Measurements from ENCODE around the genes CAPN14 and MEMO1.

DNA sequence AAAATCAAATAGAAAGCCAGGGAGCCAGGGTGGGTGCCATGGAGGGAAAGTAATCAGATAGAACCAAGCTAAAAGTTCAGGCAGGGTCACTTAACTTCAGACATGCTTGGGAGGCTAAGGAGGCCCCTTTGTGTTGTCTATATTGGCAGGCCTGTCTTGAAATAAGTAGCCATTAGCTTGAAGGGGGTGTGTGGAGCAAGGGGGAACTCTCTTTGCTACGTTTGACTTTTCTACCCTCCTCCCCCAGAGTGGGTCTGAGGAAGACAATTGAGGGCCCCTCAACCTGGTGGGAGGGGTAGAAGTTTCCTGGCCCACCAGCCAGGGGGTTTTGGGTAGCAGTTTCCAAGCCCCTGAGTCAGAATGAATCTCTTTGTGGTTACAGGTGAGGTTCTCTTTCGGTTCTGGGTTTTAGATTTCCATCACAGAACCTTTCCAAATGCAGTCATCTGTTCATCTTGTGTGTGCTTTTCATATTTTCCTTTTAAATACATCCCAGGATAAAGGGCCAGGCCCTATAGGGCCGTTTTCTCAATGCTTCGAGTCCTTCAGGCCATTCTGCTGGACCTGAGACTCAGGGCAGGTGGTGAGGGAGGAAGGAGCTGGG lies 4.5 kb downstream of the LBH start:
- PRO-cap, 3 experiments = no peak in any of the 3 experiments
- RAMPAGE, long total RNA = no peak

- PRO-cap, 3 experiments = no peak in any of the 3 experiments
- RAMPAGE, long total RNA = no peak
These were observed 73.2 kb upstream of the LCLAT1 start for GRCh38 chr2:30373783-30374279.

GRCh38 chr2:30979859-30980425 lies 158.3 kb downstream of the GALNT14 start:
- PRO-cap, 3 experiments = no peak in any of the 3 experiments
- RAMPAGE, long total RNA = no peak

GRCh38 chr2:31217451-31217732 lies at the start of gene CAPN14:
Gene CAPN14, minus strand, starts transcription at chr2:31217515.
- PRO-cap, 3 experiments = no peak in any of the 3 experiments
- RAMPAGE, long total RNA = no peak

DNA sequence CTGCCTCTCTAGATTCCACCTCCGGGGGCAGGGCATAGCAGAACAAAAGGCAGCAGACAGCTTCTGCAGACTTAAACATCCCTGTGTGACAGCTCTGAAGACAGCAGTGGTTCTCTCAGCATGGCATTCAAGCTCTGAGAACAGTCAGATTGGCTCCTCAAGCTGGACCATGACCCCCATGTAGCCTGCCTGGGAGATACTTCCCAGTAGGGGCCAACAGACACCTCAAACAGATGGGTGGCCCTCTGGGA lies 75.0 kb upstream of the XDH start:
- PRO-cap, 3 experiments = no peak in any of the 3 experiments
- RAMPAGE, long total RNA = no peak

DNA sequence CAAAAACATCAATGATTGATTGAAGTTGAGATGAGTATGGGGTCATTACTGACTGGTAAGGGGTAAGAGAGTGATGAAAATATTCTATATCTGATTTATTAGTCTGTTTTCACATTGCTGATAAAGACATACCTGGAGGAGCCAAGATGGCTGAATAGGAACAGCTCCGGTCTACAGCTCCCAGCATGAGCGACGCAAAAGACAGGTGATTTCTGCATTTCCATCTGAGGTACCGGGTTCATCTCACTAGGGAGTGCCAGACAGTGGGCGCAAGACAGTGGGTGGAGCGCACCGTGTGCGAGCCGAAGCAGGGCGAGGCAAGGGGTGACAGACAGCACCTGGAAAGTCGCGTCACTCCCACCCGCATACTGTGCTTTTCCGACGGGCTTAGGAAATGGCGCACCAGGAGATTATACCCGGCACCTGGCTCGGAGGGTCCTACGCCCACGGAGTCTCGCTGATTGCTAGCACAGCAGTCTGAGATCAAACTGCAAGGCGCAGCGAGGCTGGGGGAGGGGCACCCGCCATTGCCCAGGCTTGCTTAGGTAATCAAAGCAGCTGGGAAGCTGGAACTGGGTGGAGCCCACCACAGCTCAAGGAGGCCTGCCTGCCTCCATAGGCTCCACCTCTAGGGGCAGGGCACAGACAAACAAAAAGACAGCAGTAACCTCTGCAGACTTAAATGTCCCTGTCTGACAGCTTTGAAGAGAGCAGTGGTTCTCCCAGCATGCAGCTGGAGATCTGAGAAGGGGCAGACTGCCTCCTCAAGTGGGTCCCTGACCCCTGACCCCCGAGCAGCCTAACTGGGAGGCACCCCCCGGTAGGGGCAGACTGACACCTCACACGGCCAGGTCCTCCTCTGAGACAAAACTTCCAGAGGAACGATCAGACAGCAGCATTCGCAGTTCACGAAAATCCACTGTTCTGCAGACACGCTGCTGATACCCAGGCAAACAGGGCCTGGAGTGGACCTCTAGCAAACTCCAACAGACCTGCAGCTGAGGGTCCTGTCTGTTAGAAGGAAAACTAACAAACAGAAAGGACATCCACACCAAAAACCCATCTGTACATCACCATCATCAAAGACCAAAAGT lies 82.0 kb upstream of the XDH start:
- PRO-cap, 3 experiments = no peak in any of the 3 experiments
- RAMPAGE, long total RNA = no peak

DNA sequence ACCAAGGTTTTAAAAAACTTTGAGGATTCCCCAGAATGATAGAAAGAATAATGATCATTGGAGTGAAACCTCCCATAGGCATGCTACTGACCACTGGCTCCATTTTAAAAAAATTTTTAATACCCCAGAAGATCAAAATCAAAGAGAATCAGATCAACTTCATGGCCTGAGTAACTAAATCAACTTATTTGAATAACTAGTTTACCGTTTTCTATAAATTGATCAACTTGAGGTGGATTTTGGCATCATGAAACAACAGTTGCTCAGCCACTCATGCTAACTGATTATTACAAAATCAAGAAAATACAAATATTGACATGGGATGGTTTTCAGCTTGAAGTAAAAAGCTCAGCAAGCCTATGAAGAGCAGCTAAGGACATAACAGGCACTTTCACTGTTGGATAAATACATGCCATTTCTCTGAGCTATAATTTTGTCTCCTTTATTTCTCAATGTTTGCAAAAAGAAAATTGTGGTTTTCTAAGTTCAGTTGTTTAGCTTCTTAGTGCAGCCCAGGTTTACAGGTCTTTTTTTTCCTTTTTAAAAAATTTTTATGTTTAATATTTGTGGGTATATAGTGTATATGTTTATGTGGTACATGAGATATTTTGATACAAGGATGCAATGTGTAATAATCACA lies 18.9 kb downstream of the SRD5A2 start:
- PRO-cap, 3 experiments = no peak in any of the 3 experiments
- RAMPAGE, long total RNA = no peak

DNA sequence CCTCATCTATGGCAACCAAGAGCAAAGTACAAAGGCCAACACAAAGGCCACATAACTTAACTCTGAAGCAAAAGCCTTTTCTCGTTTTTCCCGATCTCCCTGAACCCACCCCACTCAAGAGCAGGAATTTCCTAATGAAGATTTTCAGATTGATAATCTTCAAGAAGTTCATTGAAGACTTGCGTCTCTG lies 127.4 kb upstream of the SRD5A2 start:
- PRO-cap, 3 experiments = no peak in any of the 3 experiments
- RAMPAGE, long total RNA = no peak

DNA sequence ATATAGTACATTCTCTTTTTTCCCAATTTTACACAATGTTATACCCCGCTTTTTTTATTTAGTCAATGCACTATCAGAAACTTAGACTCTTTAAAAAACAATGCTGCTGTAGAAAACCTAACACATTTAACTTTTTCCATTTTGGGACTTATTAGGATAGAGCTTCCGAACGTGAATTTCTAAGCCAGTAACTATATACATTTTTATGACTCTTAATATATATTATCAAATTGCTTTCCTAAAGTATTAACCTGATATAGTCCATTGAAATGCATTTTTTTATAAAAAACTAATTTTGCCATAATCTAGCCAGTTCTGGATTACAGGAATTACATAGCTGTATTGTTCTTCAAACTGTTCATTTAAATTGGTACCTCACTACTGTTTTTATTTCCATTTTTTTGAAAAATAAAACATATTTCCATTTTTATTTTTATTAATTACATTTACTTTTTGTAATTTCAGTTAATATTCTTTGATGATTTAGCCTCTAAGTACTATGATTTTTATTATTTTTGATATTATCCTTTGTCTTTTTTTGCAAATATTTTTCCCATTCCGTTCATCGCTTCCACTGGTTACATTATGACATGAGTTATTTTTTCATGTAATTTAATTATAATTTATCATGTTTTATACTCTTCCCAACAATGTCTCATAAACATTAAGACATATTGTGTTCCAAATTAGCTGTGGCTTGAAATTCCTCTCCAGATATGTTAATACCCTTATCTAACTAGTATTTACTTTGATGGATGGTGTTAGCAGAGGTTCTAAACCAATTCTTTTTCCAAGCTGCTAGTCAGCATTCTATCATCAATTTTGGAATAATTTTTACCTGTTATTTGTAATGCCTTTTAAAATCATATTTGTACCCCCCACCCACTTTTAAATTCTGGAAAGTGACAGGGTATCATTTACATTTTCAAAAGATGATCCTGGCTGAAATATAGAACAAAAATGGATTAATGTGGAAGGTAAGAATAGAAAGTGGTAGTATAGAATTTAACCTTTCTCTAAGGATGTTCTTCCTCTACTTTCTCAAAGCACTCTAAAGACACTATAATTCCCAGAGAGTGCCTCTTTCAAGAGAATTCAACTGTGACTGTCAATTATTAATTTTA lies 81.7 kb downstream of the MEMO1 start:
- PRO-cap, 3 experiments = no peak in any of the 3 experiments
- RAMPAGE, long total RNA = no peak

GRCh38 chr2:31930211-31930644 lies 80.6 kb downstream of the MEMO1 start:
- PRO-cap, 3 experiments = no peak in any of the 3 experiments
- RAMPAGE, long total RNA = no peak

- PRO-cap, 3 experiments = no peak in any of the 3 experiments
- RAMPAGE, long total RNA = no peak
These were observed 70.7 kb downstream of the MEMO1 start for GRCh38 chr2:31939703-31940879.

DNA sequence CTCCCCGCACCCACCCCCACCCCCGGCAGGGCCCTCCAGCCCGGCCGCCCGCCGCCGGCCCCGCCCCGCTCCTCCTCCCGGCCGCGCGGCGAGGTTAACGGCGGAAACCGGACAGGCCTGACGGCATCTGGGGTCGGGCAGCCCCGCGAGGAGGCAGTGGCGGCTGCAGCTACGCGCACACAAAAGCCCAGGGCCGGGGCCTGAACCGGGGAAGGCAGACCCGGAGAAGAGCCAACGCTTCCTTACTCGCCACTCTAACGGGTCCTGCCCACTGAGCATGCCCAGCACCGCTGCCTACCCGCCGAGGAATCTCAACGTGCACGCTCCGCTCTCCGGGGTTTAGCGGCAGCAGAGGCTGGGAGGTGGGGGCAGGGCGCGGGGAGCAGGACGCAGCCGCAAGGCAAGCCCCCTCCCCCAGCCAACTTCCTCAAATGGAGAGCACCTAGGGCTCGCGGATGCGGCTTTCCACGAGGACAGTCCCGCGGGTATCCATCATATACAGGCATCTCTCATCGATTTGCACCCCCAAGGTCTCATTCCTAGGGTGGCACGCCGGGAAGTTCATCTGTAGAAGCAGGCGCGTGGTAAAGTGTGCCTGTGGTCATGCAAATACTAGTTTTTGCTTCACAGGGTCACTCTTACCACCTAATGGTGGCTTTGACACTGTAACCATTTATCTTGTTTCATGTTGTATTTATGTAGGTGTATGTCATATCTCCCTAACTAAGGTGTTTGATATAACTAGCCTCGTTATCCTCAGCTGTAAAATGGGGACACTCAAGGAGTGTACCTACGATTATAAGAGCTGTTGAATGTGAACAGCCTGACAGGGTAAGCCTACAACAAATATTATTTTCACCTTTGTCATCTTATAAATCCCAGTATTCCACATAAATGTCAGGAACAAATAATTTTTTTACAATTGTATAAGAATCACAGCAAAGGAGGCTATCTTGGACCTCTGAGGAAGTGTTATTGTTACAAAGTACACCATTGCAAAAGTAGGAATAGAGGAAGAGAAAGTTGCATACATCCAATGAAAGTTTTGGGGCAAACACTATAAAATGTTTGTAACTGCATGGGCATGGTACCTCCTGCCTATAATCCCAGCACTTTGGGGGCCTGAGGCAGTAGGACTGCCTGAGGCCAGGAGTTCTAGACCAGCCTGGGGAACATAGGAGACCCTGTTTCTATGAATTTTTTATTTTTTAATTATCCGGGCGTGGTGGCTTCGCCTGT lies at the start of gene MEMO1:
Gene MEMO1, minus strand, starts transcription at position 313 of the 1,239 bp plus-strand sequence.
- PRO-cap, 3 experiments = peak in 3 of 3 experiments; most common plus-strand start position 126 of the sequence (in 3); most common minus-strand start position 273 of the sequence (in 3)
- RAMPAGE, long total RNA = no peak

- PRO-cap, 3 experiments = no peak in any of the 3 experiments
- RAMPAGE, long total RNA = no peak
These were observed 115.3 kb downstream of the BIRC6 start for GRCh38 chr2:32471939-32472742.

GRCh38 chr2:33342671-33343153 lies 133.7 kb upstream of the RASGRP3 start:
- PRO-cap, 3 experiments = no peak in any of the 3 experiments
- RAMPAGE, long total RNA = no peak

GRCh38 chr2:33476835-33477063 lies 300 bp downstream of the RASGRP3 start:
- PRO-cap, 3 experiments = no peak in any of the 3 experiments
- RAMPAGE, long total RNA = no peak

GRCh38 chr2:33706491-33706936 lies 107.4 kb upstream of the FAM98A start:
- PRO-cap, 3 experiments = no peak in any of the 3 experiments
- RAMPAGE, long total RNA = no peak

GRCh38 chr2:33727675-33728340 lies 128.7 kb upstream of the FAM98A start:
- PRO-cap, 3 experiments = no peak in any of the 3 experiments
- RAMPAGE, long total RNA = no peak

GRCh38 chr2:34242250-34242654 lies 643.2 kb upstream of the FAM98A start:
- PRO-cap, 3 experiments = no peak in any of the 3 experiments
- RAMPAGE, long total RNA = no peak

DNA sequence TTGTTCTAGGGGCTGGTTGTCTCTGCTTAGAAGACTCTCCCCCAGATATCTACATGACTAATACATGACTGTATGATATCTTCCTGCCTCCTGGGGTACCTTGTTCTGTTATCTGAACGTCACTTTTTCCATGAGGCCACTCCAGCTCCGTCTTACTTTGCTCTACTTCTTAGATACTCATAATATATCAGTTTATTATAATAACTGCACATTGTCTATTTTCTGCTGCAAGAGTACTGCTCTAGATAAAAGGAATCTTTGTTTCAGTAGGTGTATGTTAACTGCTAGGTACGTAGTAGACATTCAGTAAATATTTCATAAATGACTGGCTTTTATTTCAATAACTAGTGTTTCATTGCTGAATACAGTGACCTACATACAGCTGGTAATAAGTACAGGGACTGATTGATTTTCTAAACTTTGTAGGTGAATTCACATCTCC lies 791.7 kb upstream of the FAM98A start:
- PRO-cap, 3 experiments = no peak in any of the 3 experiments
- RAMPAGE, long total RNA = no peak

GRCh38 chr2:36400140-36400733 lies 44.7 kb downstream of the CRIM1 start:
- PRO-cap, 3 experiments = no peak in any of the 3 experiments
- RAMPAGE, long total RNA = no peak

All from cerebellum (tissue), 5 donors.